T47D (cell line): ENCODE data around the genes SH3GL2 and HACD4.

DNA sequence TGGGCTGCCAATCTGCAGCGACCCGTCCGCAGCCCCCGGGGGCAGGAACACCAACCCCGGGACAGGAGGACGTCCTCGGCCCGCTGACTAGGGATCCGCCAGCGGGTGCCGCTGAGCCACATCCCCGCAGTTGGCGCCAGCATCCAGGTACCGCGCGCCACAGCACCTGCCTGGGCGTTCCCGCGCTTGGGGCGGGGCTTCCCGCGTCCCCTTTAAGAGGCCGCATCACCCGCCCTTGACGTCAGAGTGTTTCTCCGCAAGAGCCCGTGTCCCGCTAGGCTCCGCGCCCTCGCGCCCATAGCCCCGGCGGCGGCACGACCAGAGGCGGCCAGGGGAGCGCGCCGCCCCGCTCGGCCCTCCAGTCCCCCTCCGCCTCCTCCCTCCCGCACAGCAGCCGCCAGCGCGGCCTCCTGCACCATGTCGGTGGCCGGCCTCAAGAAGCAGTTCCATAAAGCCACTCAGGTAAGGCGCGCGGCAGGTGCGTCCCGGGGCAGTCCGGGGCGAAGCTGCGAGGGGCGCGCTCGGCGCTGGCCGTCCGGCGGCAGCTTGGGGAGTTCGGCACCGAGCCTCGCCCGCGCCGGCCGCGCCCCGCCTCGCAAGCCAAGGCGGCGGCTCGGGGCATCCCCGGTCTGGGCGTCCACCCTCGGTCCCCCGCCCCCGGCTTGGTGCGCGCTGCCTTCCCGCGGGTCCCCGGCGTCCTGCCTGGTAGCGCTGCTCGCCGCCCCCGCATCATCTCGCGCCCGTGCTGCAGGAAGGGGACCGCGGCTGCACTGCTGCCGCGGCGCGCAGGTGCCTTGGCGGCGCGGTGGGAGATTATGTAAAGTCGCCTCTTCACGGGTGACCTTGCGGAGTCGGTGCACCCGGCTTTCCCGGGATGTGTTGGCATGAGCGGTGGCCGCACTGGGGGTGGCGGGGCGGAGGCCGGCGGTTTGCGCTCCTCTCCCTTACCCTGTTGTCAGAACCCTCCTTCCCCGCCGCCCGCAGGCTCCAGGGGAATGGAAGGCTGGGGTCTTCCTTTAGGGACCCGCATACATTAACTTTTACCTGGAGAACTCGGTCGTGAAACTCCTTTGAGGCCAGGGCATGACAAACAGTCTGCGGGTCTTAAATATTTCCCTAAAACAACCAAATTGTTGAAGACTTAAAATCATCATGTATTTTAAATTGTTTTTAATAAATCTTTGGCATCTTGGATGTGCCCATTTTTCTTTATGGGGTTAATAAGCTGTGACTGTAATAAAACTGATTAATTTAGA, at the start of gene SH3GL2:
TSS of gene SH3GL2 (plus strand) at position 241 of the 1,256 bp plus-strand sequence.
- RRBS: 34% methylated on average over 36 of the region's 124 CpGs

- RRBS: 19% methylated on average over 9 of the region's 41 CpGs
Observed at GRCh38 chr9:18438149-18439155, 35.5 kb upstream of the ADAMTSL1 start.

- RRBS: no CpG with 5 or more reads among the region's 3 CpGs
Observed at GRCh38 chr9:19019878-19020175, 13.2 kb downstream of the SAXO1 start.

- RRBS: no CpG with 5 or more reads among the region's 10 CpGs
Observed at GRCh38 chr9:19116115-19116801, 11.0 kb downstream of the PLIN2 start.

DNA sequence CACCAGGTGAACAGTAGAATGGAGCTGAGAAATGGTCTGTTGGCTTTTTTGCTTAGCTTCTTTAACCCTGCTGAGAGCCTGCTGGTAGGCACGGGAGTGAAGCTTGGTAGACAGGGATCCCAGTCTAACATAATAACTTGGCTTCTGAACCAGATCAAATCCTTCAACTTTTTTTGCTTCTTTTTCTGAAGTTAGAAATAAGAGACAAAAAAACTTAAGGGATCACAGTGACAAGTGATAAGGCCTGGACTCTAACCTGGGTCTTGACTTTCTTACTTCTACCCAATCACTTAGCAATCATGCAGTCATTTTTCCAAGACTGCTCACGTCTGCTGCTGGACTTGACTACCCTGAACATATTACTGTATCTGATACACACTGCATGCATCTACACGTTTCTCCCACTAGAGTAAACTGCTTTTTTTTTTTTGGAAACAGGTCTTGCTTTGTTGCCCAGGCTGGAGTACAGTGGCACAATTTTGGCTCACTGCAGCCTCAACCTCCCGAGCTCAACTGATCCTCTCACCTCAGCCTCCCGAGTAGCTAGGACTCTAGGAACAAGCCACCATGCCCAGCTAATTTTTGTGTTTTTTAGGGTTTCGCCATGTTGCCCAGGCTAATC, 7.5 kb downstream of the PLIN2 start:
- RRBS: no CpG with 5 or more reads among the region's 6 CpGs

GRCh38 chr9:19162922-19163508, 35.7 kb upstream of the PLIN2 start:
- RRBS: no CpG with 5 or more reads among the region's 14 CpGs

DNA sequence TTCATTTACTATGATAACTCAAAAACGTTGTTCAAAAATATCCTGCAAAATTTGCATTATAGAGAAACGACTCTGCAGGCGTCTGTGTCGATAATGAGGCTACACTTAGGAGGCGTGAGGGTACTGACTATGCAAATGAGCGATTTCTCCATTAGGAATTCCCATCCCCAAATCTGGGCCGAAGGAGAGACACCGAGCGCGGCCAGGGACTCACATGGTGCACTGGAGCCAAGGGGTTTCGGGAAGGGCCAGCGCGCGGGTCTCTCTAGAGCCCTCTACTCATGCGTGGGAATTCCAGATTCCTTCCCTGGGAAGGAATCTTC, 830 bp upstream of the DENND4C start:
- RRBS: no CpG with 5 or more reads among the region's 15 CpGs

DNA sequence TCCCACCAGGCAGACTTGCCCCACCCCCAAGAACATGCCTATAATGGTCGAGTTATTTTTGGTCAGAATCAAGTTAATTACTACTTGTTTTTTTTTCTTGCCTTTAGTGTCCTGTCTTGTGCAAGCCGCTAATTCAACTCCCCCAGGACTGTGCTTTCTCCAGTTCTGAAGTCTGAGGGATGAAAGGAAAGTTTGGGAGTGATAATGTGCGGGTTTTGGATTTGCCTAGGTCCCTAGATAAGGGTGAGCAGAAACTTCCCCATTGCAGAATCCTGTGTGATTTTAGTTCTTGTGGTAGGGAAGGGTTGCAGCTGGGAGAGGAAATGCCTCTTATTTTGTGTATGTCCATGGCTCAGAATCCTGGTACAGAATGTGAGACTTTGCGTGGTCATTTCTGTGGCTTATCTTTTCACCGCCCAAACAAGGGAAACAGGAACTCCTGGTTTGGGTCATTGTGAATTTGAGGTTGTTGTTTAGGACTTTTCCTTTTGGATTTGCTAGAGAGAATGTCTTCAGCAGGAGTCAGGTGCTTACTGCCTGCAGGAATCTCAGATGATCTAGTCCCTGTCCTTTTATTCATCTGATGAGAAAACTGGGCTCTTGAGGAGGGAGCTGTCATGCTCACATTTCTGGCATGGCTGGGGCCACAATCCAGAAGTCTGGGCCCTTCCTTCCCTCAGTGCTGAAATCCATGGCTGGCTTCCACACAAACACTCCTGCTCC, 1.0 kb downstream of the ACER2 start:
- RRBS: no CpG with 5 or more reads among the region's 5 CpGs

DNA sequence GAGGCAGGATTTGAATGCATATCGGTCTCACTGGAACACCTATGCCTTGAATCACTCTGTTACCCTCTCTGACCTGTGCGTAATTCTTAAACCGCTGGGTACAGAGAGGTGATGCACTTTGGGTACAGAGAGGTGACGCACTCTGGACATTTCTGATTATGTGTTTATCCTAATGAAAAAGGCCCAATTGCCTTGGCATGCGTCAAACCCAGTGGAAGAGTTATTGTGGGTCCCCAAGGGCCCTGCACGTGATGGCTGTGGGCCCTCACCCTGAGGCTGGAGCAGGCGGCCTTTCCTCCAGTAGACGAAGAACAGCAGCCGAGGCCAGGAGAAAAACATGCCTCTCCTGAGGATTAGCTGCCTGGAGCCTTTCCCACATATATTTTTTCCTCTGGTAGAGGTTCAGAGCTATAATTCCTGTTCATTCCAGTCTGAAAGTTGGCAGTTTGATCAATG, 22.6 kb downstream of the ACER2 start:
- RRBS: no CpG with 5 or more reads among the region's 9 CpGs

DNA sequence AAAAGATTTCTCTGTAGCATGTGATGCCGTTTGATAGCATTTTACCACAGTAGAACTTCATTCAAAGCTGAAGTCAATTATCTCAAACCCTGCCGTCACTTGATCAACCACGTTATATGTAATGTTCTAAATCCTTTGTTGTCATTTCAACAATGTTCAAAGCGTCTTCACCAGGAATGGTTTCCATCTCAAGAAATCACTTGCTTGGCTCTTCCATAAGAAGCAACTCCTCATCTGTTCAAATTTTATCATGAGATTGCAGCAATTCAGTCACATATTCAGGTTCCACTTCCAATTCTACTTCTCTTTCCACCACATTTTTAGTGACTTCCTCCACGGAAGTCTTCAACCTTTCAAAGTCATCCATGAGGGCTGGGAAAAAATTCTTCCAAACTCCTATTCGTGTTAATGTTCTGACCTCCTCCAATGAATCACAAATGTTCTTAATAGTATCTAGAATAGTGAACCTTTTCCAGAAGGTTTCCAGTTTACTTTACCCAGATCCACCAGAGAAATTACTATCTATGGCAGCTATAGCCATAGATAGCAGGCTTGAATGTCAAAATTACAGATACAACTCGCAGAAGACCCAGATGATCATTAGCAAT, 47.4 kb downstream of the MLLT3 start:
- RRBS: no CpG with 5 or more reads among the region's 7 CpGs

- RRBS: no CpG with 5 or more reads among the region's 8 CpGs
Observed at GRCh38 chr9:20623876-20624368, 1.6 kb upstream of the MLLT3 start.

DNA sequence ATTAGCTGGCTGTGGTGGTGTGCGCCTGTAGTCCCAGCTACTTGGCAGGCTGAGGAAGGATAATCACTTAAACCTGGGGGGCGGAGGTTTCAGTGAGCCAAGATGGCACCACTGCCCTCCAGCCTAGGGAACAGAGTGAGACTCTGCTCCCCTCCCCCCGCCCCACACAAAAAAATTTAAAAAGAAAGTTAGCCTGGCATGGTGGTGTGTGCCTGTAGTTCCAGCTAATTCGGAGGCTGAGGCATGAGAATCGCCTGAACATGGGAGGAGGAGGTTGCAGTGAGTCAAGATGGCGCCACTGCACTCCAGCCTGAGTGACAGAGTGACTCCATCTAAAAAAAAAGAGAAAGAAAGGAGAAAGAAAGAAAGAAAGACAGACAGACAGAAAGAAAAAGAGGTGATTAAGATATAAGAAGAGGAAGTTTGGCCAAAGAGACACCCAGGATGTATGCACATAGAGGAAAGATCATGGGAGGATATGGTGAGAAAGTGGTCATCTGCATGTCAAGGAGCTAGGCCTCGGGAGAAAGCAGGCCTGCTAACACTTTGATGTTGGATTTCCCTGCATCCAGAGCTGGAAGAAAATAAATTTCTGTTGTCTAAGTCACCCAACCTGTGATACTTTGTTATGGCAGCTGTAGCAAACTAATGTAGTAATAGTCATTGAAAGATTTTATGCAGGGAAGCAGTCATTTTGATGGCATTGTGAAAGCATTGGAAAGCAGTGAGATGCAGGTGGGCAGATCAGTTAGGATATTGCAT, 24.8 kb upstream of the FOCAD start:
- RRBS: no CpG with 5 or more reads among the region's 7 CpGs

DNA sequence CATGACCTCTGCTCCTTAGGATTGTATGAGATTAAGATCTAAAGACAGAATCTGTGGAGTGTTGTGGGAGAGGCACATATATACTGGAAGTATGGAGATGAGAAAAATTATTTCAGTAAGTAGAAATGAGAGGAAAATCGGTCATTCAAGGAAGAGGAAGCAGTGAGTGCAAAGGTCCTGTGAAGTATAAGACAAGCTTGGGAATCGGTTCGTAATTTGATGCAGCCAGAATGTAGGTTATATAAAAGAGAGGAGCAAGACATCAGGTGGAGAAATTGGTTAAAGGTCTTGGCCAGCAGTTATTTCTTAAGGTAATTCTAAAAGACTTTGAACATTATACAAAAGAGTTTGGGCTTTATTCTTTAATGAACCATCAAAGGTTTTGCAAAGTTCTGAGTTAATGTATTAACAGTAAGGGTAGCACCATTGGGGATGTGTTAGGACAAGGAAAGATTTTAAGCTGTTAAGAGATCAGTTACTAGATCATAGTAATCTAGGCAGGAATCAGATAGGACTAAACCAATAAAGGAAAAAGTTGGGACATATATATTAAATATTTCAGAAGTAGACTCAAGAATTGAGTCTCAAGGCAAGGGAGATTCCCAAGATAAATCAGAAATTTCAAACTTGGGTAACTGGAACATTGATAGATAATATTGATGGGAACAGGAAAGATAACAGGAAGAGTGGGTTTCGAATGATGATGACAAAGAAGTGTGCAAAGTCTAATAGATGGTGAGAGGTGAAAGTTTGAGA, 129.1 kb downstream of the HACD4 start:
- RRBS: no CpG with 5 or more reads among the region's 4 CpGs

- RRBS: 29% methylated on average over 3 of the region's 52 CpGs
Observed at GRCh38 chr9:21030976-21031920, at the start of gene HACD4. TSS of gene HACD4 (minus strand) at chr9:21031640.

GRCh38 chr9:21381671-21382081, 3.5 kb downstream of the IFNA2 start:
- RRBS: no CpG with 5 or more reads among the region's 1 CpG

DNA sequence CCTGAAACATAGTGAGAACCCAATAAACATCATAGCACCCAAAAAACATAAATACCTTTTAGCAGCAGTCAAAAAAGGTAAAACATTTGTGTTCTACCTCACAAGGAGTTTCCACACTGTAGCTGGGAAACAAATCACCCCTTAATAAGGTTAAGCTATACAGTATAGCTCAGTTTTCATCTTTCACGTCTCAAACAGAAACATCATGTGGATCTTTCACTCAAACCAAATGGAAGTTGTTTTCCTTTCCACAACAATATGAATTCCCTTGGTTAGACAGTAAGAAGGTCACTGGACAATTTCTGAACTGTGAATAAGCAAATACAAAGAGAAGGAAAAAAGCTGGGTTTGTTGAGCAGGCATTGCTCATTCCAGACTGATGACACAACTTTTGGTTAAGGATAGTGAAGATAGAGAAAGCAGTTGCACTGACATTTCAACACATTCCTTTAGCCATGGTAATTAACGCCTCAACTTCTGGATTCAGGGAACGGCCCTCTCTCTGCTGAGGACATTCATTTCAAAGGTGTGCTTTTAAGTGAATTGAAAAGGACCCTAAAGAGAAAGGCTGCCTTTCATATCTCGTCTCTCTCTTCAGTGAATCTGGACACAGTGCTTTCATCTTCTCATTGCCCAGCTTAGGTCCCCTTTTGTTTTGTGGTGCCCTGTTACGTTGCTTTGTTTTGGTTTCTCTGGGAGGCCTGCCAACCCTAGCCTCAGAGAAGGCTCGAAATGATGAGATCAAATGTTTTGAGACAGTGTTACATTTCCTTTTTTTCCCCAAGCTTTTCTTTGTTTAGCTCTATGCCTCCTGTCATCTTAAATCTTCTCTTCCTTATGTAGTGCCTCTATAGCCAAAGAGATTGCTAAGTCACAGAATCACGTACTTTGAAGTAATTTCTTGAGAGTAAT, 94.2 kb upstream of the IFNE start:
- RRBS: no CpG with 5 or more reads among the region's 7 CpGs

GRCh38 chr9:22039159-22039468, 30.0 kb upstream of the CDKN2B start:
- RRBS: no CpG with 5 or more reads among the region's 4 CpGs

GRCh38 chr9:22050978-22051341, 41.9 kb upstream of the CDKN2B start:
- RRBS: no CpG with 5 or more reads among the region's 2 CpGs

- RRBS: no CpG with 5 or more reads among the region's 1 CpG
Observed at GRCh38 chr9:24861604-24862154, 316.0 kb upstream of the IZUMO3 start.

- RRBS: no CpG with 5 or more reads among the region's 1 CpG
Observed at GRCh38 chr9:27078662-27079097, 30.3 kb upstream of the TEK start.